Diencephalon (tissue), 2 donors: ENCODE measurements around the gene NEURL1B.

- RAMPAGE, long total RNA = no peak
Measured at GRCh38 chr5:172174627-172175249, 13.3 kb downstream of the STK10 start.

- RAMPAGE, long total RNA = no peak
Measured at GRCh38 chr5:172350252-172350647, 66.7 kb upstream of the UBTD2 start.

GRCh38 chr5:172412716-172413449 is 41.4 kb downstream of the SH3PXD2B start:
- RAMPAGE, long total RNA = no peak

- RAMPAGE, long total RNA = no peak
Measured at GRCh38 chr5:172417706-172418785, 36.3 kb downstream of the SH3PXD2B start.

GRCh38 chr5:172452263-172453198 is 1.8 kb downstream of the SH3PXD2B start:
- RAMPAGE, long total RNA = no peak

- RAMPAGE, long total RNA = no peak
Measured at GRCh38 chr5:172533475-172534334, 79.4 kb upstream of the SH3PXD2B start.

DNA sequence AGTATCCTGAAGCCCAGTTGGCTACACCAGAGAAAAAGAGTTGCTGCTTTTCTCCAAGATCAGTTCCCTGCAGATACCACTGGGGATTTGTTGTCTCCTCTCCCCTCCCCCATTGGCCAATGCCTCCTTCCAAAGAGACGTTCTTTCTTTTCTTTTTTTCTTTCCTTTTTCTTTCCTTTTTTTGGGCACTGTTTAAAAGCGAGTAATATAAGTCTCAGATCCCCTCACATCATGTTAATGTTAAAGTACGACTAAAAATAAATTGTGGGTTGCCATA is 66.4 kb upstream of the NEURL1B start:
- RAMPAGE, long total RNA = no peak

- RAMPAGE, long total RNA = no peak
Measured at GRCh38 chr5:172640717-172641518, at the start of gene NEURL1B. Gene NEURL1B (plus strand): TSS chr5:172641263.

DNA sequence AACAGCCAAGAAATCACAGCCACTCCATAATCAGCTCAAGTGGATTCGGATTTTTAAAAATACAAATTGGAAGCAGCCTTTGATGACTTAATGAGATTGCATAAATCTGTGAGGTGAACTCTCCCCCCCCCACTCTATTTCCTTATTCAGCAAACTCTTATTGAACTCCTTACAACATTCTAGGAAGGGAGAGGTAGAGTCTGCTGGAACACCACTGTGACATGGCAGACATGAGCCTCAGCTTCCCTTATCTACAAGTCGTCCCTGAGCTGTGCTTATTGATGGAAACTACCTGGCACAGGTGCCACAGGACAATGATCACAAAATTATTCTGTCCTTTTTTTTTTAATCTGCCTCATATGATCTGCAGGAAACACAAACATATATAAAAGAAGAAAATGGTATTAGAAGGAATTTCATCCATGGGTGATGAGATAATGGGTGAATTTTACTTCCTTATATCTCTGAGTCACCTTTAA is 31.4 kb downstream of the NEURL1B start:
- RAMPAGE, long total RNA = no peak

DNA sequence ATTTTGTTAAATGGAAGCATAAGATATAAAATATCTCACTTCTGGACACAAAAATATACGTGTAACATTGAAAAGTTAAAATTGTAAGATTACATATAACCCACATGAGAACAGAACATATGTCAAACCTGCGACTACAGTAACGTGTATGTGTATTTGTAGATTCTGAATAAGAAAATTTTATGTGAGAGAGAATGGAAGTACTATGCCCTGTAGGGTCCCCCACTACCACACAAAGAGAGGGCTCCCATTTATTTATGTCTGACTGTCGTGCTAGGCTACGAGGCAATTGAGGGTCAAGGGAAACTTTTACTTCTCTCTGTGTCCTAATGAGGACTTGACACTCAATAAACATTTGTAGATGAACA is 33.5 kb downstream of the DUSP1 start:
- RAMPAGE, long total RNA = no peak

DNA sequence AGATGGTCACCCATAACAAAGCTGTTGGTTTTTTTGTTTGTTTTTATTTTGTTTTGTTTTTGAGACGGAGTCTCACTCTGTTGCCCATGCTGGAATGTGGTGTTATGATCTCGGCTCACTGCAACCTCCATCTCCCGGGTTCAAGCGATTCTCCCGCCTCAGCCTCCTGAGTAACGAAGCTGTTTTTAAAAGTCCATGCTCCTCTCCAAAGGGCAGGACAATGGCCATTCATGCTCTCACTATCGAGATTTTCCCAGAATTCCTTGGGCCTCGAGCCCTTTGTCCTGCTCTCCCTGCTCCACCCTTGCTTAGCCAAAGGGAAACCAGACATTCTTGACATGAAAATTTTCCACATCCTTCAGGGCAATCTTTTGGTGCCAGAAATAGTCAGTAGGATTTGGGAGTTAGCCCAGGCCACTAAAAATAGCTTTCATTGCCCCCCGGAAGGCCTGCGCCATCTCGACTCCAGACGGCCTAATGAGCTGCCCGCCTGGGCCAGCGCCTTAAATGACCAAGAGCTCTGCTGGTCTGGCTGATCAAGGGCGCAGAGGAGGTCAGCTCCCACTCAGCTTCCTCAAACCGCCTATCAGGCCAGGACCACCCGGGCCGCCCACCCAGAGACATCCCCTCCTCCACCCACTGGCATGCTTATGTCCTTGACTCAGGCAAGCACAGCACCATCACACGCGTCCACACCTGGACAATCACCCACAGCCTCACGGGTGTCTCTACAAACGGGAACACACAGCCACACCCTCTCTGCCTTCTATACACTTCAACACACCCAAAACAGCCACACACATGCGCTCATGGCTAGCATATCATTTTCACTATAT is 21.1 kb downstream of the DUSP1 start:
- RAMPAGE, long total RNA = no peak

- RAMPAGE, long total RNA = no peak
Measured at GRCh38 chr5:172757959-172759192, 12.6 kb downstream of the DUSP1 start.

DNA sequence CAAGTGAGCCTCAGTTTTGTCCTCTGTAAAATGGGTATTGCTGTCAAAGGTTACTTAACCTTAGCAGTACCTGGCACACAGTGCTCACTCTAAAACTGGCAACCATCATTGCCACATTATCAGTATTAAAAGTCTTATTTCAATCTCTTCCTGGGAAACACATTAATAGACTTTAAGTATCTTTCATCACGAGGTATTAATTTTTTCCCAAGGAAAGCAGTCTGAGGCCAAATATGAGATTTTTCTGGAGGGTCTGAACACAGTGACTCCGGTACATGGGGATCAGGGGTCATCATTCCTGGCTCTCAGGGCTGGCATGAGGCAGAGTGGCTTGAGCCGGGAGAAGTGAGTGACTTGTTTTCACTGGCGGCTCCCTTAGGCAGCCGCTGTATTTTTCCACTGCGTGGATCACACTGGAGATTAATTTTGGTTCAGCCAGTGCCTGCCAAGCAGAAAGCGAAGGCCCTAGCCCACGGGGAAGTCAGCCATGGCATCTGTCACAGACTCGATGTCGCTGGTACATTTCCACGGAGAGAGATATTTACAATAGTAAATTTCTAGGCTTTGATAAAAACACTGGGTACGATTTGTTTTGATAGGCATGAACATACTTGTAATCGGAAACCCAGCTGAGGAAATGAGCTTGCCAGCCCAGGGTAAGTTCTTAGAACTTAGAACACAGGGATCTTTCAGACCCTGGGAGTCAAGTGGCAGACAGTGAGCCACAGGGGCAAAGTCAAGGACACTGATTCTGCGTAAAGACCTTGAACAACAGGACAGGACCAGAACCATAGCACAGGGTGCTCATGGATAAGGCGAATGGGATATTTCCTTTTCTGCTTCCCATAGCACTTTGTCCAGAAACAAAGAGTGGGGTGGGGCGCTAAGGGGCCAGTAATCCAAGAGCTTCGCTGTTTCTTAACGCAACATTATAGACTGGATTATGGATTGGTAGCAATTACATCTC is 4.7 kb downstream of the DUSP1 start:
- RAMPAGE, long total RNA = no peak

DNA sequence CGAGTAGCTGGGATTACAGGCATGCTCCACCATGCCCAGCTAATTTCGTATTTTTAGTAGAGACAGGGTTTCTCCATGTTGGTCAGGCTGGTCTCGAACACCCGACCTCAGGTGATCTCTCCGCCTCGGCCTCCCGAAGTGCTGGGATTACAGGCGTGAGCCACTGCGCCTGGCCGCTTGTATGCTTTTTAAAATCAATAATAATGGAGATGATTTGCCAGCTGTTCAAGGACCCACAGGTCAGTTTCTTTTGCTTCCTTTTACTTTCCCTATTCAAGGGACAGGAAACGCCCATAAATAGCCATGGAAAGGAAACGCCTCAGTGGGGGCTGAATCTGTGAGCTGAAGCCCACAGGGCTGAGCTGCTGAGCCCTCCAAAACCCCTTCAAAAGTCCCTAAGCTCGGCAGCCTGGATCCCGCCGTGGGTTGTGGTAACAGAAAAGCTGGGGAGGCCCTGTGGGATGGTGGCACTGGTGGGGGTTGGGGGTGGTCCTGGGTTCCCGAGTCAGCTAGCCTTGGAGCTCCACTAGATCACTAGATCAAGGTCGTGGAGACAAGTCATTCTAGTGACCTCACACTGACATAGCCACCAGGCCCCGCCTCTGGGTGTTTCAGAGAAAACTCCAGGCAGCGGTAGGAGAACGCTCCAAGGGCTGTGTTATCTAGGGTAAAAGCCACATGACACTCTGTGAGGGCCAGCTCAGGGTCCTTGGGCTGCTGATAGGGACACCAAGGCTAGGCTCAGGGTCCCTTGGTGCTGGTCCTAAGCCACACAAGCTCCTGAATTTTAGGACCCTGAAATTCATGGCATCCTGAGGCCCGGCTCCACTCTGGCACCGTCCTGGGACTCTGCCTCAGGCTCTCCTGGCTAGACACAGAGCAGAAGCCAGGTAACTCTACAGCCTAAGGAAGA is 18.0 kb upstream of the DUSP1 start:
- RAMPAGE, long total RNA = no peak

DNA sequence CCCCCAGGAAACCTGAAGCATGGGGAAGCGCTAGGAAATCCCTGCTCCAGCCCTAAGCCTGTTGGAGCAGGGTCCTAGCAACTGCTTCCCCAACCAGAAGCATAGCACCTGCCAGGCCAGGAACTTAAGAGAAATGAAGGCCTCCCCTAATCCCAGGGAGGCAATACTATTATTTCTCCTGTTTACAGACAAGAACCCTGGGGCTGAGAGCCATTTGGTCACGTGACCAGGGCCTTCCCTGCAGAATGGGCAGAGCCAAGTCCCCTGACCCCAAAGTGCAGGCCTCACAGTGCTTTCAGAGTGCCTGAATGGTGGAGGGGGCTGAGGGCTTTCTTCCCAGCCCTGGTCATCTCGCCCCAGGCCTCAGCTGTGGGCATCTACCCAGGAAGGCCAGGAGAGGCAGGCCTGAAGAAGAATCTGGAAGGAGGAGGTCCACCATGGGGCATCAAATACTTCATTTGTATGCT is 18.7 kb upstream of the DUSP1 start:
- RAMPAGE, long total RNA = no peak

GRCh38 chr5:172837534-172838439 is 3.7 kb downstream of the ERGIC1 start:
- RAMPAGE, long total RNA = no peak

DNA sequence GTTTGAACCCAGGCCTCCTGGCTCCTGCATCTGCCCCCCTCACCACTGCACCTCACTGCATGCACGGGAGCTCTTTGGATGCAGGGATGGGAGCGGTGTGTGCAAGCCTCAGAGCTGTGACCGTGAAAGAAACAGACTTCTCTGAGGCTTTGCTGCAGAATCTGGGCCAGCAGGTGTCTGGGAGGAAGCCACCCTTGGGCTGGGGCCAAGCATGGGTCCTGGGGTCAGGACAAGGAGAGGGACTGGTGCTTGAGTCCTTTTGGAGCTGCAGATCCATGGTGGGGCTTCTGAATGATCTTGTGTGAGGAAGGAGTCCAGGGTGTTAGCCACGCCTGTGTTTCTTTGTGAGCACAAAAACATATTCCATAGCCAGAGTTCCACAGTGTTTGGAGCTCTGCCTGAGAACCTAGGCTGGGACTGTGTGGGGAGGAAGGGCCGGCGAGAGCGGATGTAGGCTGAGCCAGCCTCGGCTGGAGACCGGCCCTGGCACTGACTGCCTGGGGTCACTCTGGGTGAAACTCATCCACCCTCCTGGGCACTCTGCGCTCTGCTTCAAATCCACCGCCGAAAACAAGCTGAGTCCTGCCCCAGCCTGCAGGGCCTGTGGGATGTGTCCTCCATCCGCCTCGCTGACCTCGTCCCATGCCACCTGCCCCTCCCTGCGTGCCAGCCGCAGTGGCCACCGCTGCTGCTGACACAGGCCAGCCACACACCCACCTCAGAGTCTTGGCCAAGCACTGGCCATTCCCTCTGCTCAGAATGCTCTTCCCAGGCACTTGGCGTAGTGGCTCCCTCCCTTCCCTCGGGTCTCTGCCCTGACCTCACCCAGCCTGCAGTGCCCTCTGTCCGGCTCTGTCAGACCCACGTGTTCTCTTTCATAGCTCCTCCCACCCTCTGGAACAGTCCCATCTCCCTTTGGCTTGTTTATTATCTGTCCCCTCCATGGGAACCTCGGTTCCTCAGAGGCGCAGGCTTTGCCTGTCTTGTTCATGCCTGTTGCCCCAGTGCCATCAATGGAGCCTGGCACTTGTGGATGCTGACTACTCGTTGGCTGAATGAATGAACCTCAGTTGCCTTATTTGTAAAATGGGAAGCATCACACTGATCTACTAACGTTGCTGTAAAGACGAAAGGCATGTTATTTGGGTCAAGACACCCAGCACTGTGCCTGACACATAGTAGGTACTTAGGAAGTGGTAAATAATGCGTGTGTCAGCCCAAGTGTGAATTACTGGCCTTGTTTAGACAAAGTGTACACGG is 26.9 kb downstream of the ERGIC1 start:
- RAMPAGE, long total RNA = no peak

- RAMPAGE, long total RNA = no peak
Measured at GRCh38 chr5:172889353-172889757, 55.3 kb downstream of the ERGIC1 start.

DNA sequence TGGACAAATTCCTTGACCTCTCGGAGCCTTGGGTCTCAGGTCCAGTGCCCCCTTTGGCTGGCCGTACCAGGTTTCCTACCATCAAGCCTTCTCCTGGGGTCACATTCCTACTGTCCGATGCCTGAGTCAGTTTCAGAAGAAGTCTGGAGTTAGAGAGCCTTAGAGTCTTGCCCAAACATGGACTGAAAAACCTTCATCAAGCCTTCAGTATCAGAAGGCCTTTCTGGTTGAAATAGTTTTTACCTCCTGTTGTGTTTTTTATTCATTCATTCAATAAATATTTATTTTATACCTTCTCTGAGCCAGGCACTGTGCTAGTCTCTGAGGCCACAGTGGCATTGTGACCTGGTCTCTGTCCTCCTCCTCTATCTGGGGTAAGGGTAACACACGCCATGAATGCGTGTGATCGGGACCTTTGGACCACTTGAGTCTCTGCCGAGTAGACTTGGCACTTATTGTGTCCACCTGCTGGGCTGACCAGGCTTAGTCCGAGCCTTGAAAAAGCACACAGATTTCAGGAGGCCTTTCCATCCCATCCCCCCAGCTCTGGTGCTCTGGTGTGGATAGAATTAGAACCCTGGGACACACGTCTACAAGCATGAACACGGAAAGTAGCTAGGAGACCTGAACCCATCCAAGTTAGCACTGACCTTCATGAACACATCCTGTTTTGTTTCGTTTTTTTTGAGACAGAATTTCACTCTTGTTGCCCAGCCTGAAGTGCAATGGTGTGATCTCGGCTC is 58.6 kb downstream of the ERGIC1 start:
- RAMPAGE, long total RNA = no peak

DNA sequence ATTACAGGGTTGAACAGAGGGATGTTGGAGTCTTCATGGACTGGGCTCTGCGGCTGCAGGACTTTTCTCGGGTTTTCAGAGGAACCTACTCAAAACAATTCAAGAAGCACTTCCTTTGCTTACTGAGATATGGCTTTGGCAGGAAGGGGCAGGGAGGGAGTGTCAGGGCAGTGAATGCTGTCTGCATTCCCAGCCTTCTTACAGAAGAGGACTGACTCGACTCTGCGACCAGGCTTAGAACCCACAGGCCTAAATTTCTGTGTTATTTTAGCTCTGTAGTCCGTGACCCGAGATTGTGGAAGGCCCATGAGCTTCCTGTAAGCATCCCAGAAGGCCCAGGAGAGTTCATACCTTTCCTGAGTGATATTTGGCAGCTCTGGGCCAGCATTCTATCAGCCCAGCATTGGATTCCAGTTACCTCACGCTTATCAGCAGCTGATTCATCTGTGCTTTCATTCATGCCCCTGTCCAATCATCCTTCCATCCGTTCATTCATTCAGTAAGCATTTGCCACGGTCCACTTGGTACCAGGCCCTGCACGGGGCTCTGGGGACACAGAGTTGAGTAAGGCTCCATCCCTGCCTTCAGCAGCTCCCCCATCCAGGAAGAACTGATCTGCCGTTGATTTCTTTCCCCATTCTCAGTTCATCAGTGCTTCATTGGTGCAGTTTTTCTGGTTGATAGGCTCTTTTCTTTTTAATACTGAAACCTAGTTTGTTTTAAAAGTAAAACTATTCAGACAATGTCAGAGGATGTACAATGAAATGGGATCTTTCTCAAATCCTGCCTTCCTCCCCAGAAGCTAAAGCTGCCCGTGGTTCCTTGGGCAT is 28.1 kb upstream of the RPL26L1 start:
- RAMPAGE, long total RNA = no peak